ENCODE measurements around the genes CELA3B and C1QA.

DNA sequence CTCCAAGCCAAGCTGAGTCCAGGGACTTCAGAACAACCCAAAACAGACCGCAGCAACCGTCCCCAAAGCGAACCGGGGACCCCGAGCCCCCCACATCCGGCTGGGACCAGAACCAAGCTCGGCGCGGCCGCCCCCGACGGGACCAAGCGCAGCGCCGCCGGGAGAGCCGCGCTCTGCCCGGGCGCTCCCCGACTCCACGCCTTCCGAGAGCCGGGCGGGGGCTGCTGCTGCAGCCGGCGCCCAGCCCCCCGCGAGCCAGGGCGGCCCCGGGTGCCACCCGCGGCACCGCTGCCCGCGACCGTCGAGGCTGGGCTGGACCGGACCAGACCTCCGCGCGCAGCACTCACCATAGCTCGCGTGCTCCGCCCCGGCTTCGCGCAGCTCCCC lies 54.8 kb upstream of the ECE1 start:
- PRO-cap = unidirectional peak, minus-strand start at position 198 of the sequence

DNA sequence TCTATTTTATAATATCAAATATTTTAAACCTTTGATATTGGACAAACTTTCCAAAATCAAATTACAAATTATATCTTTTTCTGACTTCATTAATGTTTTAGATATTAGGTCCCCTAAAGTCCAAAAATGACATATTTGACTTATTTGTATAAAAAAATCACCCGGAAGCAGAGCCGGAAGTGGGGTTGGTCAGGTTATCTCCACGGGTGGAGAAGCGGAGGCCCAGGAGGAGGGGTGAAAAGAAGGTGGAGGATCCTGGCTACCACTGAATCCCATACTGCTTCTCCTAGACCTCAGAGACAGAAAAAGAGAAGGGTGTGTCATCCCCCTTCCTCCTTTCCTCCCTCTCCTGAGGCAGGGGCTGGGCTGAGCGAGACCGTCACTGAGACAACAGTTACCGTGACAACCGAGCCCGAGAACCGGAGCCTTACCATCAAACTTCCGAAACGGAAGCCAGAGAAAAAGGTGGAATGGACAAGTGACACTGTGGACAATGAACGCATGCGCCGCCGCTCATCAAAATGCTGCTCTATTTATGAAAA lies 42.2 kb upstream of the NBPF3 start:
- PRO-cap = unidirectional peak, plus-strand start at position 238 of the sequence

- PRO-cap = no peak
These were observed 3.1 kb upstream of the NBPF3 start for GRCh38 chr1:21436520-21437545.

GRCh38 chr1:21537354-21538220 lies 28.4 kb downstream of the ALPL start:
- PRO-cap = bidirectional peak, plus-strand start at chr1:21538060, minus-strand start at chr1:21538065

GRCh38 chr1:21552525-21553247 lies 43.5 kb downstream of the ALPL start:
- PRO-cap = no peak

- PRO-cap = no peak
These were observed 34.0 kb downstream of the RAP1GAP start for GRCh38 chr1:21635028-21635656.

- PRO-cap = no peak
These were observed 15.6 kb downstream of the RAP1GAP start for GRCh38 chr1:21653563-21653880.

DNA sequence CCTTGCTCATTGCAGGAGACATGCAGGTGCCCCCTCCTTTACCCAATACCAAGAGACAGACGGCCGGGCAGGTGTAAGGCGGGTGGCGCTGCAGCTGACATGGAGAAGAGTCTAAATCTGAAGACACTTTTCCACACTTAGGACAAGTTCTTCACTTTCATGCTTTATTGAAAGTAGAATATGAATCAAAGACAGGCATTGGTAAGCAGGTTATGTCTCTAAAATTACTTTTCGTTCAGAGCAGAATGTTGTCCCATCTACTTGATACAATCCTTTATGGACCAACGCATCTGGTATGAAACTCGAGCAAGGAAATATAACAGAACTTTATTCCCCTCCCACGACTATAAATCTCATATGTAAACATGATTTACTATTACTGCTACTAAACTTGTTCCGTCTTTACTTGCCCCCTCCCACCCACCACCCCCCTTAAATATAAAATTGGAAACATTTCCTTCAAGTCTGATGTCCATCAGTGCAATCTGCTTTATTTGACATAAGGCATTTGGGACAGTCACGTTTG lies 9.7 kb upstream of the RAP1GAP start:
- PRO-cap = no peak

DNA sequence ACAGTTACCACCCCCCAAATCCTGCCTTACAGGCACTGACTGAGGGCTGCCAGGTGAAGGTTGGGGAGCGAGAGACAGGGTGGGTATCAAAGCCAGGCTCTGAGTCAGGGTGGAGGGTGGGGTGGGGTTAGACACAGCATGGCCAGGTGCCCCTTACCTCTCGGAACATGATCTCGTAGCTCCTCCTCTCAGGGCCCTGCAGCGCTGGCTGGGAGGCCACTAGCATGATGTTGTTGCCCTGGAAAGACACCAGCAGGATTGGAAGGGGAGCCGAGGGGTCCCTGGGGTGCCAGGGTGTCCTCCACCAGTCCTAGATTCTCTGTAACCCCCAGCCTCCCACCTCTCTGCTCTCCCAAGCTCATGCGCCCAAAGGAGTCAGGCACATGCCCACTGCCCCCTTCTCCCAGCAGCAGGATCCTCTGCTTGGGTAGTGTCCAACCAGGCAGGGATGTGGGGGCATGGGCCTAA lies 53.1 kb downstream of the LDLRAD2 start:
- PRO-cap = no peak

GRCh38 chr1:21889902-21890311 lies 47.2 kb downstream of the HSPG2 start:
- PRO-cap = no peak

DNA sequence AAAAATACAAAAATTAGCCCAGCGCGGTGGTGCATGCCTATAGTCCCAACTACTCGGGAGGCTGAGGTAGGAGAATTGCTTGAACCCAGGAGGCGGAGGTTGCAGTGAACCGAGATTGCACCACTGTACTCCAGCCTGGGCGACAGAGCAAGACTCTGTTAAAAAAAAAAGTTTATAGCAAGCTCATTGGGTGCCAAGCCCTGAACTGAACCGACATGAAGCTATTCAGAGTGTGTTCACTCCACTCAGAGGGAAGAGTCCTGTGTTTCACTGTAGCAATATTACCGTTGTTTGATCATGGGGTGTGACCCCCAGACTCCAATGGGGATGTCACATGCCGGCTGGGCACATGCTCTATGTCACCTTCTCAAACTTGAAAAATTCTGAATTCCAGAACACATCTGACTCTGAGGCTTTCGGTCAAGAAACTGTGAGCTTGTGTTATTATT lies 36.4 kb downstream of the HSPG2 start:
- PRO-cap = no peak

DNA sequence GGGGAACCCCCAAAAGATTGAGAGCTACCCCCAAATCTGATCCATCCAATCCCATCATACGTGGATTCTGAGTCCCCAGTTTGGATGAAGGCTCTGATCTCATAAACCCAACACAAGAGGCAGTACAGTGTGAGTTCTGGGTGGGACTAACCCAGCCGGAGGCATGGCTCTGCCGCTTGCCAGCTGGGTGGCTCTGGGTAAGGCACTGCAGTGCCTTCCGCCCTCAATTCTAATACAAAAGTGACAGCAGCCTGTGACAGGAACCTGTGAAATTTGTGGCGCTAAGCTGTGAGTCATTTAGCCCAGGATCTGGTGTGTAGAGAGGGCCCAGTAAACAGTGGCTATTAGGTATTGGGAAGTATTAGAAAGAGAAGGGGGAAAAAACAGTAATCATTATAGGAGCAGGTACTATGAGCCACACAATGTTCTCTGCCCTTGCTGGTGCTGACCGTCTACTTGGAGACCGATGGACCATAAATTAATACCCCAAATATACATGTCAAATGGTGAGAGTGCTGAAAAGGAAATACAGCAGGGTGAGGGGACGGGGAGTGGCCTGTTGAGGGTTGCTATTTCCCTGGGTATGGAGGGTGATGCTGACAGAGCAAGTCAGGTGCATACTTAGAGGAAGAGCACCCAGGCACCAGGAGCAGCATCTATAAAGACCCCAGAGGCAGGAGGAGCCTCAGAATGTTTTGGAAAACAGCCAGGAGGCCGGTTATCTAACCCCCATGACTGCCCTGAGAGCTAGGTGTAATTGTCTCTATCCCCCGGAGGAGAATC lies 23.2 kb downstream of the HSPG2 start:
- PRO-cap = unidirectional peak, plus-strand start at position 130 of the sequence; bidirectional peak, plus-strand start at position 305 of the sequence, minus-strand start at position 231 of the sequence

- PRO-cap = no peak
These were observed 5.0 kb downstream of the HSPG2 start for GRCh38 chr1:21932036-21932684.

- PRO-cap = no peak
These were observed 670 bp downstream of the HSPG2 start for GRCh38 chr1:21936510-21936770.

GRCh38 chr1:21976585-21977322 lies at the start of gene CELA3B:
Gene CELA3B, plus strand, starts transcription at chr1:21977022.
- PRO-cap = no peak

GRCh38 chr1:22105561-22105981 lies 37.3 kb downstream of the WNT4 start:
- PRO-cap = no peak

DNA sequence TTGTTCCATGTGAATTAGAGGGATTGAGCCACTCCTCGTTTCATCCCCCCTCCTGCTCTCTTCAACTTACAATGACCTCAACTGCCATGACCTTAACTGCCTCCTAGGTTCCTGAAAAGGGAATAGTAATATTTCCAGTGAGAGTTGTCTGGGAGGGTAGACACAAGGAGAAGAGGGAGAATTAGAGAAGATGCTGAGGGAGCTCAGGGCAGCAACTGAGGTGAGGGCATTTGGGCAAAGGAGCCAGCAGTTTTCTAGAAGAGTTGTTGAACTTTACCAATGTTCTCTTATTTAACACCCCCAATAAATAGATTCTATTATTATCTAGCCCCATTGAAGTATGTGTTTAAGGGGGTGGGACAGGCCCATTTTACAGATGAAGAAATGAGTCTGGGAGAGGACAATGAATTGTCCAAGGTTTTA lies 27.2 kb downstream of the WNT4 start:
- PRO-cap = no peak

- PRO-cap = no peak
These were observed 37.3 kb upstream of the ZBTB40 start for GRCh38 chr1:22414244-22414773.

GRCh38 chr1:22556143-22556905 lies 7.0 kb upstream of the EPHA8 start:
- PRO-cap = unidirectional peak, plus-strand start at chr1:22556723

DNA sequence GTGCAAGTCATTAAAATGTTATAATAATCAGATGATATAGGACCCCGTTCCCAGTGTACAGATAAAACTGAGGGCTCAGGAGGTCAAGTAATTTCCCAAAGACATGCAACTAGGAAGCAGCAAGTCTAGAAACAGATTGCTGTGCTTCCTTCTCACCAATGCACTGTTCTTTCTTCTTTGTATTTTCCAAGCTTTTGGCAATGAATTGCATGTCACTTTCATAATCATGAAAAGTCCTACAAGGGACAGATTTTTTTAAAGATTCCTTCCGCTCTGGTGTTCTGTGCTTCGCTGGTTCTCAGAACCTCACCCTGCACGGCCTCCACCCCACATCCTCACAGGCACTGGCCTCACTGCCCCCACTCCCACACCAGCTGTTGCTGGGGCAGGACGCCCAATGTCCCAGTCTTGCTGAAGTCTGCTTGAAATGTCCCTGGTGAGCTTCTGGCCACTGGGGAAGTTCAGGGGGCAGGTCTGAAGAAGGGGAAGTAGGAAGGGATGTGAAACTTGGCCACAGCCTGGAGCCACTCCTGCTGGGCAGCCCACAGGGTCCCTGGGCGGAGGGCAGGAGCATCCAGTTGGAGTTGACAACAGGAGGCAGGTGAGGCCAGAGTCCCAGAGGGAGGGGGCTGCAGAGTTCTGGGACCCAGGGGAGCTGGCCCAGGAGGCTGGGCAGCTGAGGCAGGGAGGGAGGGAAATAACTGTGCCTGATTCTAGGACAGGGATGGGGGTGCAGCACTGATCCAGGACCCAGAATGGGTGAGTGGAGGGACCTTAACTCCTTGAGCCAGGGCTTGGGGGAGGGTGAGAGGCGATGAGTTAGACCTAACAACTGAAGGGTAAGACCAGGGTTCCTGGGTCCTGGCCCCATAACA lies at the start of gene C1QA:
C1QA (plus strand) TSS at position 527 of the 875 bp plus-strand sequence.
- PRO-cap = no peak